ENCODE data around the gene HERC2.

GRCh38 chr15:28322024-28322291, at the start of gene HERC2:
HERC2 (minus strand) TSS chr15:28322179.
- RRBS, result no CpG with 5 or more reads among the region's 43 CpGs

GRCh38 chr15:29400719-29401206, 131.1 kb upstream of the NSMCE3 start:
- RRBS, result 89% methylated on average over 3 of the region's 9 CpGs

GRCh38 chr15:29657320-29657594, 86.5 kb upstream of the ENTREP2 start:
- RRBS, result no CpG with 5 or more reads among the region's 8 CpGs

DNA sequence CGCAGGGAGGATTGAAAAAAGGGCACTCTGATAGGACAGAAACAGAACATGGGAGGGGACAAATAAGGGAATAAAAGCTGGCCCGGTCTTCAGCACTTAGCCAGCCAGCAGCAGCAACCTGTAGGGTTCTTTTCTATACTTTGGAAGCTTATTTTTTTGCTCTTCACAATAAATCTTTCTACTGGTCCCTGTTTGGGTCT, 115.8 kb upstream of the ENTREP2 start:
- RRBS, result no CpG with 5 or more reads among the region's 2 CpGs

- RRBS, result no CpG with 5 or more reads among the region's 26 CpGs
These were observed 103.7 kb downstream of the TJP1 start for GRCh38 chr15:29718459-29719158.

GRCh38 chr15:29921088-29921687, 98.9 kb upstream of the TJP1 start:
- RRBS, result no CpG with 5 or more reads among the region's 8 CpGs

GRCh38 chr15:30044297-30044689, 38.5 kb upstream of the GOLGA8J start:
- RRBS, result 36% methylated on average over 13 of the region's 36 CpGs

DNA sequence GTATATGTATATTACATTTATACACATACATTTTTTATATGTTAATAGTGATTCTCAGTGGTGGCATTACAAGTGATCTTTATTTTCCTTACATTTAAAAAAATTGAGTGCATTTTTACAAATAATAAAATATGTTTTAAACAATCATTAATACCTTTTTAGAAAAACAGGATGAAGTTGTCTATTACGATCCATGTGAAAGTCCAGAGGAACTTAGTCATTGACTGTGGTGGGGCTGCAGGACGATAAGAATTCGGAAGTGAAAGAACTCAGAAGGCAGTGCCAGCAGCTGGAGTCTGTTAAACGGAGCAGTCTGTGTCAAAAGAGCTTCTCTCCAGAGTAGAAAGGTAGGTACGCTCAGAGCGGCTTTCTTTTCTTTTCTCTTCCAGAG, 67.5 kb upstream of the GOLGA8Q start:
- RRBS, result no CpG with 5 or more reads among the region's 6 CpGs

GRCh38 chr15:30828262-30828719, 75.4 kb upstream of the FAN1 start:
- RRBS, result no CpG with 5 or more reads among the region's 8 CpGs

DNA sequence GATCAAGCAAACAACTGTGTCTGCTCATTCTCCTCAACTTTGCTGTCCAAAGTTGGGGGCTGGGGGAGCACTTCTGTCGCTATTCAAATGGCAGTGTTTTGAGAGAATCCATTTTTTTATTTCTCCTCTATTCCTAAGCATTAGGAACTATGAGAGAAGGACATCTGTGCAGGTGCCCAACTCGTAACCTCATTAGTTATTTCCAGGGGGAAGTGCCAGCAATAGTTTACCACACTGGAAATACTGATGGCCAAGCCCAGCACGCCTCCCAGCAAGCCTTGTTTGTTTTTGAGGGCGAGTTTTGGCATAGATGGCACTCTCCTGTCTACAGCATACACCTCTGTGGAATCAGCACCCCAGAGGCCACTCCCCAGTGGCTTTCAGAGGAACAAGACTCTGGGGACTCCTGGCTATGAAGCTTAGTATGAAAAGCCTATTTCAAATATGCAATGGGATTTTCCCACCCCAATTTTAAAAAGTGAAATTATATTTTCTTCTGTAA, 36.6 kb downstream of the FAN1 start:
- RRBS, result no CpG with 5 or more reads among the region's 4 CpGs

DNA sequence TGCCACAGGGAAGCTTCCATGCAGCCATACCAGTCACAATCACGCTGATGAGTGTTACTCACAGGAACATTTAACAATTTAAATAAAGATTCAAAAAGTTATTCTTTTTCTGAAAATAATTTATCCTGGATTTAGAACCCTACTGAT, 817 bp upstream of the MTMR10 start:
- RRBS, result no CpG with 5 or more reads among the region's 1 CpG

DNA sequence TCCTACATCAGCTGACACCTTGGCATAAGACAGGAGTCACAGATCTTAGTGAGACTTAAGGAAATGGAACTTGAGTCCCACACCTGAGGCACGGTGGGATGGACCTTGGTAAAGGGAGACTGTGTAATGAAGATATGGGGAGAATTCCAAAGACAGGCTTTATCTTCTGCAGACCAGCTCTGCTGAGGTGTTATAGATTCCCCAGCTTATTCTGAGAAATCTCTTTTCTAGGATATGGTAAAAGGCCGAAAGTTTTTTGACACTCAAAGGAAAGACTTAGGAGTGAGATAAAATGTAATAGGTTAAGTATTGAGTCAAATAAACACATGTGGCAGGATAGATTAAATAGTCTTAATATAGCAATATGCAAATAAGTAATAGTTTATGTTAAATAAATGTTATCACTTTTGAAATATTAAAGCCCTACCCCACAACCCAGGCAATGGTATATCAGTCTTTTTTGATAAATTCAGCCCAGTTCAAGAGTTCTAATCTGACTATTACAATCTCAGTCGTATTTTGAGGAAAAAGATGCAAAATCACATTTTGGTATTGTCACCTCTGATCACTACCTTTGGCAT, 8.4 kb upstream of the MTMR10 start:
- RRBS, result no CpG with 5 or more reads among the region's 3 CpGs

GRCh38 chr15:31007550-31007749, 16.0 kb upstream of the MTMR10 start:
- RRBS, result no CpG with 5 or more reads among the region's 3 CpGs

DNA sequence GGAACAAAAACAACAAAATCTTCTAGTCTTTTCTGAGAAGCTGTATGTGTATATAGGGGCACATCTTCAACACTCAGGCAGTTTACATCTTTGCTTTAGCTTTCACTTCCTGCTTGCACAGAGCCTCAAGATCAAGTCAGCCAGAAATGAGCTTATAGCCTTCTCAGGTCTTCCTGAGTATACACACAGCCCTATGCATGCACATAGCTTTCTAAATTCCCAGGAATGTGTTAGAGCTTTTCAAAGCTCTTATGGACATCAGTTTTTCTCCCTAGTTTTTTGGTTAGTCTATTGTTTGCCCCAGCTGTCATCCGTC, 22.4 kb upstream of the MTMR10 start:
- RRBS, result no CpG with 5 or more reads among the region's 1 CpG

DNA sequence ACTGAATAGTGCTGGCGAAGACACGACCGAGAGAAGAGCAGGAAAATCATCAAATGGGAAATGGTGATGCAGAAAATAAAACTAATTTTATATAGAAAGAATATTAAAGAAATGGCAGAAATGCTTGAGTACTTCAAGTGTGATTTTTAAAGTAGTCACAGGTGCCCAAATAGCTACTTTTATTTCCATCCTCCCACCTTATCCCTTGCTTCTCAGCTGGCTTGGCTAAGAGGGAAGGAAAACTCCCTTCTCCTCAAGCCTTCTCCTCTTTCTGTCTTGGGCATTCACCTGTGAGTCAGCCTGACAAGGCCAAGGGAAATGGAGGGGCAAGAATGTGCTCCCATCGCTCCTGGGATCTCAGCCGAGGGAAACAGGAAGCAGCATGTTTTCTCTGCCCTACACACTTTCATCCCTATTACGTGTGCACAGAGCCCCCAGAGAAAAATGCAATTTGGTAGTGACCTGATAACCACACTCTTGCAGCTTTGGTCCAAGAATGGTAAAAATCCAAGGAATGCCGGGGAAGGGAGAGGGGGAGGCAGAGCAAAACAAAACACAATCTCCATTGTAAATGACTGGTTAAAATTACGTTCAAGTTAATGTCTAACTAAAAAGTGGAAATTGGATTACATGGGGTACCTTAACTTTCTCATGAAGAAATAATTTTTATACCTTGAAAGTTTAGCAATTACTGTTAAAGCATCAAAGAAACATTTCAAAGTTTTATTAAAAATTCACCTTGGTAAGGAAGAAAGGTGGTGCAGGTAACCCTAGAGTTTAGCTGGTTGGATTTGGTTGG, 32.9 kb upstream of the MTMR10 start:
- RRBS, result no CpG with 5 or more reads among the region's 8 CpGs

DNA sequence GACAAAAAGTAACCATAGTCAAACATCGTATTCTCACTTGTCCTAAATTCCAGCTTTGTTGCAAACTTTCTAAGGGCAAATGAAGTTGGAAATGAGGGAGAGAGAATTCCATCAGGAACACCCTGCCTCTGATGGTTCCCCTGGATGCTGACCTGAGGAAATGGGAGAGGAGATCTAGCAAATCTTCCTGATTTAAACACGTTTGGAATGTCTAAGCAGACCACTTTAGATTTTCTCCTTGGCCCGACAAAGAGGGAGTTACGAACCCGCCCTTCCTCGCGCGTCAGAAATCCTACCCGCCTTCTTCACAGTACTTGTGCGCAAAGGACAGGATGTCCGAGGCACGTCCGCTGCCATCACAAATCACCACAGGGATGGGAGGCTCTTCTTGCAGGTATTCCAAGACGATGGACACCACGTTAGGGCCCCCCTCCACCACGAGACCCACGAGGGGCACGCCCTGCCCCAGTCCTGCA, 38.7 kb downstream of the TRPM1 start:
- RRBS, result no CpG with 5 or more reads among the region's 18 CpGs

- RRBS, result no CpG with 5 or more reads among the region's 8 CpGs
These were observed 101.4 kb upstream of the TRPM1 start for GRCh38 chr15:31202915-31203359.

- RRBS, result no CpG with 5 or more reads among the region's 8 CpGs
These were observed 102.3 kb upstream of the TRPM1 start for GRCh38 chr15:31203834-31204260.

DNA sequence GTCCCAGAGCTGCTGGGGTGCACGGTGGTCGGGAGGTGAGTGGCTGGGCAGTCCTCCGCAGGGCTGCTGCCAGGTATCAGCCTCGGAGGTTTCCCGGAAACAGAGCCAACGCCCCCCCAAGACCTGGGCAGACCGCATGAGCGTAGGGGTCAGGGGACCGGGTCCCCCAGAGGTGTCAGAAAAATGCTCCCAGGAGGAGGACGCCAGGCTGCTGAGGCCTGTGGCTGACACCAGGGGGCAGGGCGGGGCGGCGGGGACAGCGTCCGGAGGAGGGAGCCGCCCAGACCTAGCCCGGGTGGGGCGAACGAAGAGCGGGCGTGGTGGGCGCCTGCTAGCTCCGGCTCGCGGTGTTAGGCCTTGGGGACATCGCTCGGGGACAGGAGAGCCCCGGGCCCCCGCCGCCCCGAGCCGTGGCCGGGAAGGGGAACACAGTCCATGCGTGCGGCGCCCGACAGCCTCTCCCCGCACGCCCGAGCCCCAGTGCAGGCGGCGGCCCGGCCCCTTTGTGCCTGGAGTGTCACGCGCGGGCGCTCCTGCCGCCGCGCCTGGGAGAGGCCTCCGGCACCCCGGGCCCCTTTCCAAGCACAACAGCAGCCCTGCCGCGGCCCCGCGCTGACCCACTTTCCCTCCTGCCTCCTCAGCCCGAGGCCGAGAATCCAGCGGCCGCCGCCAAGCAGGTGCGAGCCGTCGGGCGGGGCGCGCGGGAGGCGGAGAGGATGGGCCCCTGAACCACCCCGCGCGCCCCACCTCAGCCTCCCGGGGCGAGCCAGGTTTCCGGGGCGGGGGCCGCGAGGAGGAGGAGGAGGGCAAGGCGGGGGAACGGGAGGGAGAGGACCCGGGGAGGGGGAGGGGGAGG, 111.0 kb upstream of the KLF13 start:
- RRBS, result 3% methylated on average over 42 of the region's 81 CpGs

- RRBS, result no CpG with 5 or more reads among the region's 9 CpGs
These were observed 5.7 kb downstream of the KLF13 start for GRCh38 chr15:31332158-31332855.